ENCODE results near the gene PER2.

- RRBS = 100% methylated on average over 2 of the region's 26 CpGs
These were observed 73.5 kb downstream of the LRRFIP1 start for GRCh38 chr2:237700463-237701707.

DNA sequence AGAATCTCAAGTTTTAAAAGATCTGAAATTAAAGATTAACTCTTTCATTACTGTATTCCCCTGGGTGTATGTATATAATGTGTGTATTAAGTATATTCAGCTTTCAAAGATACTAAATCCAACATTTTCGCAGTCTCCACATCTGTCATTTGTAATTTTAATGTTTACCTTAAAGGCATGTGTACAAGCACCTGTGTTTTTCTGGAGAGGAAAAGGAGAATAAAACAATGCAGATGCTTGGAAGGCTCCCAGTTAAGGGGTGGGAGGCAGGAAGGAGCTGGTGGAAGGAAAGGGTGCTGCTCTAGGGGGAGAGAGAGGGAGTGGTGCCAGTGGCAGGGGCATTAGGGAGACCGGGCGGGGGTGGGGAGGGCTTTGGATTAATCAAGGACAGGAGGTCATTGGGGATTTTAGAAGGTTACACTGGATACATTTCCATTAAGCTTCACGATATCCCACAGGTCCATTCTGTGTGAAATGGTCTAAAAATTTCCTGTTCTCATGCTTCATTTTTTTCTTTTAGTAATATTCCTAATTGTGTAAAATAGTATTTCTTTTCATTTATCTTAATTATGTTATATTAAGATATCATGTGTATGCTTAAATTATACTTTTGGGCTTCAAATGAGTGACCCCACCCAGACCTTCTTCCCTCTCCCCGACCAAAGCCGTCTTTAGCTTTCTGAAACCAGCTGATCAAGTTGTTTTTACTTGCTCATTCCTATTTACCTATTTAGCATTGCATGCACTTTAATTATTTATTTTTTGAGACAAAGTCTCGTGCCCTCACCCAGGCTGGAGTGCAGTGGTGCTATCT, 70.2 kb upstream of the RBM44 start:
- RRBS = no CpG with 5 or more reads among the region's 7 CpGs

GRCh38 chr2:237730404-237730673, 68.2 kb upstream of the RBM44 start:
- RRBS = no CpG with 5 or more reads among the region's 2 CpGs

- RRBS = no CpG with 5 or more reads among the region's 20 CpGs
These were observed 9.3 kb downstream of the RAMP1 start for GRCh38 chr2:237868592-237869171.

DNA sequence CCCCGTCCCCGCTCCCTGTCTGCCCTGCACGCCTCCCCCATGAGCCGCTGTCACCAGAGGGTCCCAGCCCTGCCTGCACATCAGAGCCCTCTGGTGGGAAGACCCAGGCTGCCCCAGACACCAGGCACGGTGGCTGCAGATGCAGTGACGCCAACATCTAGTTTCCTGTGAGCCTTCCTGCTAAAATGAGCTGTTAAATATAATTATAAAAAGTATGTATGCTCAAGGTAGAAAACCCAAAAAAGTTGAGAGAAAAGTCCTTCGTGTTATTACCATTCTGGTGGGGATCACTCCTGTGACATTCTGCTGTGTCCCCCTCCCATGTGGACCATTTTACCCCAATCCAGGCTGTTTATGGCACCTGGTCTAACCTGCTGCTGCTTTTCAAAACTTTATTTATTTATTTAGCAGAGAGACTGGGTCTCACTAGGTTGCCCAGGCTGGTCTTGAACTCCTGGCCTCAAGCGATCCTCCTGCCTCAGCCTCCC, 43.3 kb downstream of the RAMP1 start:
- RRBS = no CpG with 5 or more reads among the region's 8 CpGs

- RRBS = no CpG with 5 or more reads among the region's 17 CpGs
These were observed 45.7 kb downstream of the RAMP1 start for GRCh38 chr2:237904903-237905758.

GRCh38 chr2:238137029-238137763, 1.3 kb upstream of the KLHL30 start:
- RRBS = no CpG with 5 or more reads among the region's 9 CpGs

GRCh38 chr2:238163784-238164195, 5.0 kb downstream of the ERFE start:
- RRBS = 28% methylated on average over 46 of the region's 63 CpGs

DNA sequence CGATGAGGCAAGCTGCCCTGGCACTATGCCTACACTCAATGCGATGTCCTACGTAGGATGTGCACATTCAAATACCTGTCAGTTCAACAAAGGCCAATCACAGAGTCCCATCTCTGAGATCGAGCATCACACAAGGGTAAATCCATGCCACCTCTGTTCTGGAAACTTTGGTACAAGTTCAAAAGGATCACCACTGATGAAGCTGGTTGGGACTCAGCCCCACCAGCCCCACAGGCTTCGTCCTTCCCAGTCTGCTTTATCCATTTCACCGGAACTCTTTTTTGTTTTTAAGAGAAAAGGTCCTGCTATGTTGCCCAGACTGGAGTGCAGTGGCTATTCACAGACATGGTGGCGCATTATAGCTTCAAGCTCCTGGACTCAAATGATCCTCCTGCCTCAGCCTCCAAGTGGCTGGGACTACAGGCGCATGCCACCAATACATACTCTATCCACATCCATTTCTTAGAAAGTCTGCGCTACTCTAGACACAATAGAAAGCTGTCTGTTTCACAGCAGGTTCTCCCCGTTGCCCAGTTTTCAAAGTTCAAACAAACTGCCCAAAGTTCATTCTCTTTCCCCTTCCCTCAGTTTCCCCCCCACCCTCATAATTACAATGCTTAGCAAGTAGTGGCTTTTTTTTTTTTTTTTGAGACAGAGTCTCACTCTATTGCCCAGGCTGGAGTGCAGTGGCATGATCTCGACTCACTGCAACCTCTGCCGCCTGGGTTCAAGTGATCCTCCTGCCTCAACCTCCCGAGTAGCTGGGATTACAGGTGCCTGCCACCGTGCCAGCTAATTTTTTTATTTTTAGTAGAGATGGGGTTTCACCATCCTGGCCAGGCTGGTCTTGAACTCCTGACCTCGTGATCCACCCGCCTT, 17.0 kb downstream of the ERFE start:
- RRBS = no CpG with 5 or more reads among the region's 16 CpGs

- RRBS = no CpG with 5 or more reads among the region's 11 CpGs
These were observed 6.2 kb upstream of the HES6 start for GRCh38 chr2:238245956-238246577.

DNA sequence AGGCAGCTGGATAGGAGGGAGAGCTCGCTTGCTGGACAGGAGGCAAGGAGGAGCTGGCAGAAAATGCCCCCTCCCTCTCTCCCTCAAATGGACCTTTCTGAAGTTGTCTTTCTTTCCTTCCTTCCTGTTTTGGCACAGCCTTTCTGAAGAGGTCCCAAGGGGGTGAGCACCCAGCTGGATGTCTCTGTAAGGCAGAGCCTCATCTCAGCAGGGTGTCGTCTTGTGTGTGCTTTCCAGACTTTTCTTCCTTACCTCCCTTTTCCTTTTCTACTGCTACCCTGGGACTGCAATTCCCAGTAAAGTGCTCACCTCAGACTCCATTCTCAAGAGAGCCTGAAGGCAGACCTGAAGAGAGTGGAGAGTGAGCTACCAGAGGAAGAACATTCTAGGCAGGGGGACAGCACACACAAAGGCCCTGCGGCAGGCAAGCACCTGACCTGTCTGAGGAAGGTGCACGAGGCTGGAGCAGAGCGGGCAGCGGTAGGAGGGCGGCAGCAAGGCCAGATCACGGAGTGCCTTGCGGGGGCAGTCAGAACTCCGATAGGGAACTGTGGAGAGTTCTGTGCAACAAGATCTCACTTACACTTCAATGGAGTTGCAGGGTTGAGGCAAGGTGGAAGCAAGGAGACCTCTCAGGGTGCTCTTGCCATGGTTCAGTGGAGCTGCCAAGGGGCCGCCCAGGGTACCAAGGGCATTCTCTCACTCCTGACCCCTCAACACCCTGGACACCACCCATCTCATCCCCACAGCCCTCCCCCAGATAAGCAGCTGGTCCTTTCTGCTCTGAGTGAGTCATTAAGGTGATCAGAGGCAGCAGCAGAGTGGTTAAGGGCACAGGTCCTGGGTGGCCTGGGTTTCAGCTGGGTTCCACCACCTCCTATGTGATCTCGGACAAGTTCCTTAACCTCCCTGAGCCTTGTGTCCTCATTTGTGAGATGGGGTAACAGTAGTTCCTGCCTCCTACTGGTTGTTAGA, 5.0 kb downstream of the PER2 start:
- RRBS = no CpG with 5 or more reads among the region's 12 CpGs

- RRBS = no CpG with 5 or more reads among the region's 8 CpGs
These were observed 1.8 kb downstream of the PER2 start for GRCh38 chr2:238286520-238287068.

DNA sequence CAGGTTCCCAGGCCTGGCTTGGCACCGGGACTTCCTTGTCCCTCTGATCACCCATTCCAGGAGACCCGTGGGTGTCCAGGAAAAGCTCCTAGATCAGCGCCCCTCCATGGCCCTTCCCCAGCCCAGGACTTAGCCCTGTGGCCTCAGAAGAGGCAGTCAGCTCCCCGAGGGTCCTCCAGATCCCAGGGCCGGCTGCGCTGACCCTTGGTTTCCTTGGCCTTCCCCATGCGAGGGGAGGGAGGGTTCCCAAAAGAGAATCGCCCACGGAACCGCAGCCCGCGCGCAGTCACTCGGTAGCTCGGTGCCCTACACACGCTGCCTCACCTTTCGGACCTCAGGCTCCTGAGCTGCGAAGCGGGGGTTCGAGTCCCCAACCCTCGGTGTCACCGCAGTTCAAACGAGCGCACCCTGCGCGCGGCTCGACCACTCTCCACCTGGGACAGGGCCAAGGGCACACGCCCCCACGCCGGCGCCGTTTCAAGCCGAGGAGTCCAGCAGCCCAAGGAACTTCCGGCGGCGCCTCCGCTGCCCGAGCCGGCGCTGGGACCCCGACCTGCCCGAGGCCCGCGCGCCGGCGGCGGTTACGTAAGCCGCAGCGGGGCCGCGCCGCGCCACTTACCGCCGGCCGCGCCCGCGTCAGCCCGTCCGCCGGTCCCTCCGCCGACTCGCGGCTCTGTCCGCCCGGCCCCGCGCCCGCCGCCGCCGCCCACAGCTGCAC, at the start of gene PER2:
Gene PER2 (minus strand): TSS at position 586 of the 718 bp plus-strand sequence.
- RRBS = 4% methylated on average over 21 of the region's 77 CpGs

GRCh38 chr2:238325600-238326154, 5.4 kb downstream of the TRAF3IP1 start:
- RRBS = no CpG with 5 or more reads among the region's 9 CpGs

GRCh38 chr2:238369302-238369795, 49.0 kb downstream of the TRAF3IP1 start:
- RRBS = no CpG with 5 or more reads among the region's 12 CpGs

GRCh38 chr2:239126413-239126675, 274.5 kb downstream of the HDAC4 start:
- RRBS = no CpG with 5 or more reads among the region's 11 CpGs

DNA sequence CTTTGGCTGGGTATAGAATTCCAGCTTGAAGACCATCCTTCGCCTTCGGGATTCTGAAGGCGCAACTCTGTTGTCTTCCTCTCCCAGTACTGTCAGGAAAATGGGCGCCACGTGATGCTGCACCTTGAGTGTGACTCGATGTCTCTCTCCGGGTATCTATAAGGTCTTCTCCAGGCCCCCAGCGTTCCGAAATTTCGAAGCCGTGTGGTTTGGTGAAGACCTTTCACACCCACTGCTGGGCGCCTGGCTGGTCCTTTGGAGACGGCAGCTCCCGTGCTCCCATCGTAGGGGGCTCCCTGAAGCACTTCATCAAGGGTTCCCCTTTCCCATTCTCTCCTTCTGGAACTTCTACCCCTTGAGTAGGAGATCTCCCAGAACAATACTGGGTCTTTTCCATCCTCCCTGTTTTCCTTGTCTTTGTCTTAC, 203.6 kb downstream of the HDAC4 start:
- RRBS = no CpG with 5 or more reads among the region's 15 CpGs

GRCh38 chr2:239222760-239223377, 178.0 kb downstream of the HDAC4 start:
- RRBS = no CpG with 5 or more reads among the region's 15 CpGs

DNA sequence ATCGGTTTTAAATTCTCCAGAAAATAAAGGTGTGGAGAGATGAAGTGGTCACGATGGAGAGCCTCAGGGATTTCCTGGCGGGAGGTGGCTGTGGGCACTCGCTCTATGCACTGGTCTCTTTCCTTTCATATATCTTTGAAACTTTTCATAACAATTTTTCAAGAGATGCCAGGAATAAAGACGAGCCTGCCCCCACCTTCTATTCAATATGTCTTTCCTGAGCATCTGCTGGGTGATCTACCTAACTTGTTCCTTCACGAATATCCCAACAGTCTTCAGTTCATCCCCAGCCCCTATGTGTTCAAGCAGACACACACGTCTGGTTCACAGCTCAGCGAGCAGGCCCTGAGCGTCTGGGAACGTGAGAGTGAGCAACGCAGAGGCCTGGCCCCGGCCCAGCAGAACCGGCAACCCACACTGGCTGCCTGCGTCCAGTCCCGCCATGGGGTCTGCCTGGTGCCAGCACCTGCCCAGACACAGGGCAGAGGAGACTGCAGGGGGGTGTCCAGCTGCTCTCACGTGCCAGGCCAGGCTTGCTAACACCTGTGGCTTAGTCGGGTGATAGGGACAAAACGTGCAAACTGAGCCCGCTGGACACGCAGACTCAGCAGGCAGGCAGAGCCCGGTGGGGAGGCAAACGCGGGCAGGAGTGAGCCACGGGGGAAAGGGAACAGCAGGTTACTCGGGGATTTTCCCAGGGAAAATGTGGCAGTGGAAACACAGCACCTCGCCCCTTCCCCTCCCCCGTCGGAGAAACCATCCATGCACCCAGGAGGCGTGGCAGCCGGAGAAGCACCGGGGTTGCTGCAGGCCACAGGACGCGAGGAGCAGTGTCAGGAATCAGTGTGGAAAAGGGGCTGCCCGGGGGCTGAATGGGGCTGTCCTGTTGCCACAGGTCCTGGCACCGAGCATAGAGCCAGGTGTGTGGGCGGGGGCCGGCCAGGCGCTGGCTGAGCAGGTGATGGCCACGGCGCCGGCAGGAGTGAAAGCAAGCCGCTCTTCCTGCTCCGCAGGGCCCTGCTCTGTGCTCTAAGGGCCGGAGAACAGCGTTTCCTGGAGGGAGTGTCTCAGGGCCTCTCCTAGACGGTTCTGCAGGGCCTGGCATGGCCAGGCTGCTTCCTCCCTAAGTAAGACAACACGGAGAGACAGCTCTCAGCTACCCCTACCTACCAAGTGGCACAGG, 154.8 kb downstream of the HDAC4 start:
- RRBS = 12% methylated on average over 13 of the region's 47 CpGs

GRCh38 chr2:239310258-239310702, 90.5 kb downstream of the HDAC4 start:
- RRBS = no CpG with 5 or more reads among the region's 4 CpGs

Data from OVCAR3 (cell line).